Colonic mucosa (tissue), 1 donor: ENCODE data around the genes OR2Z1, ZNF561, ICAM5 and TYK2.

GRCh38 chr19:8721465-8721768, at the start of gene OR2Z1:
Gene OR2Z1, plus strand, starts transcription at chr19:8721634.
- PRO-cap, result no peak

DNA sequence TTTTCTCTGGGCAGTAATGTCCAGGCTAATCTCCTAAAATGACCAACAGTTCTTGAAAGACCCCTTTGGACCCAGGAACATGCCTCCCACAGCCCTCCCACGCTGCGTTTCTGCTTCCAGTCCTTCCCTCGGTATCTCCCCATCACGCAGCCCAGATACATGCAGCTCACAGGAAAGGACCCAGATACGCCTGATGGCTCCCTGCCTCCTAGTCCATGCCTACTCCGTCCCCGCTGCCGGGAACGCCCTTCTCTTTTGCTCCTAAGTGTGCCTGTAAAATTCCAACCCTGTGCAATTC, 77.5 kb upstream of the OR1M1 start:
- PRO-cap, result no peak

GRCh38 chr19:9423119-9423497, 12.3 kb downstream of the ZNF266 start:
- PRO-cap, result unidirectional peak, minus-strand start at chr19:9423390

DNA sequence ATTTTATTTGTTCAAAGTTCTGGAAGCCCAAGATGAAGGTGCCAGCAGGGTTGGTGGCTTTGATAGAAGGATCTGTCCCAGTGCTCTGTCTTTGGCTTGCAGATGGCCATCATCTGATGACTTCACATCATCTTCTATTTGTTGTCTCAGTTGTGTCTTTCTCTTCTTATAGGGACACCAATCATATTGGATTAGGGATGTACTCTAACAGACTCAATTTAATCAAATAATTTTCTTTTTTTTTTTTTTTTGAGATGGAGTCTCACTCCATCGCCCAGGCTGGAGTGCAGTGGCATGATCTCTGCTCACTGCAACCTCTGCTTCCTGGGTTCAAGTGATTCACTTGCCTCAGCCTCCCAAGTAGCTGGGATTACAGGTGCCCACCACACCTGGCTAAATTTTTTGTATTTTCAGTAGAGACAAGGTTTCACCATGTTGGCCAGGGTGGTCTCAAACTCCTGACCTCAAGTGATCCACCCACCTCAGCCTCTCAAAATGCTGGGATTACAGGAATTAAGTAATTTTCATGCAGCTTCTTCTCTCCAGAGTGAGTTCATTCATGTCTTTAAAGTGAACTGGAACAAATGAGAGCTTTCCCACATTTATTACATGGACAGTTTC, 10.6 kb downstream of the ZNF426 start:
- PRO-cap, result no peak

GRCh38 chr19:9621101-9622133, at the start of gene ZNF561:
Gene ZNF561, minus strand, starts transcription at chr19:9621232.
- PRO-cap, result bidirectional peak, plus-strand start at chr19:9621512, minus-strand start at chr19:9621192; bidirectional peak, plus-strand start at chr19:9621923, minus-strand start at chr19:9621787

GRCh38 chr19:9657840-9658360, 17.0 kb downstream of the ZNF562 start:
- PRO-cap, result no peak

DNA sequence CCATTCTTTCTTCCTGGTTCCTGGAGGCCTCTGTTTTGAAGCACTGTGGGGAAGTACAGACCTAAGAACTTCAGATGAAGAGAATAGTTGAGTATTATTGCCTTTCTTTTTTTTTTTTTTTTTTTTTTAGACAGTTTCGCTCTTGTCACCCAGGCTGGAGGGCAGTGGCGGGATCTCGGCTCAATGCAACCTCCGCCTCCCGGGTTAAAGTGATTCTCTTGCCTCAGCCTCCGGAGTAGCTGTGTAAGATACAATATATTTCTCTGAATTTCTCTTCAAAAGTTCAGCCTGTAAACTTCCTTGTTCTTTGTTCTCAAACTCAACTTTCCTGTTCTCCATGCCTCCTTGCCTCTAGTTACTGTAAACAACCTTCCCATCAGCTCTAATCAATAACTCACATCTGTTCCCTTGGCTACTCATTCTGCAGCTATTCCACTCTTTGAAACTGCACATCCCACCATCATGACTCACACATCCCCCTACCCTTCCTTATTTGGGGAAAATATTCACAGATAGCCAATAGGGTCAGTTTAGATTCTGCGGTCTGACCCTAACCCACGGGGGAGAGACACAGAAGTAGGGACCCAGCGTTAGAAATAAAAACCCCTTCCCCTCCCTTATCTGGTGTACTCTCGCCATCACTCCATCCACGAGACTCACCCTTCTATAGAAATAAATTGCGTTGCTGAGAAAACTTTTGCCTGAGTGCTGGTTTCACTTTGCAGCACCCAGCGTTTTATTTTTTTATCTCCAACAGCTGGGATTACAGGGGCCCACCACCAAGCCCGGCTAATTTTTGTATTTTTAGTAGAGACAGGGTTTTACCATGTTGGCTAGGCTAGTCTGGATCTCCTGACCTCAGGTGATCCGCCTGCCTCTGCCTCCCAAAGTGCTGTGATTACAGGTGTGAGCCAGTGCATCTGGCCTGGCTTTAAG, 2.0 kb downstream of the ZNF562 start:
- PRO-cap, result no peak

- PRO-cap, result no peak
Measured at GRCh38 chr19:9749141-9750316, 19.0 kb downstream of the ZNF846 start.

DNA sequence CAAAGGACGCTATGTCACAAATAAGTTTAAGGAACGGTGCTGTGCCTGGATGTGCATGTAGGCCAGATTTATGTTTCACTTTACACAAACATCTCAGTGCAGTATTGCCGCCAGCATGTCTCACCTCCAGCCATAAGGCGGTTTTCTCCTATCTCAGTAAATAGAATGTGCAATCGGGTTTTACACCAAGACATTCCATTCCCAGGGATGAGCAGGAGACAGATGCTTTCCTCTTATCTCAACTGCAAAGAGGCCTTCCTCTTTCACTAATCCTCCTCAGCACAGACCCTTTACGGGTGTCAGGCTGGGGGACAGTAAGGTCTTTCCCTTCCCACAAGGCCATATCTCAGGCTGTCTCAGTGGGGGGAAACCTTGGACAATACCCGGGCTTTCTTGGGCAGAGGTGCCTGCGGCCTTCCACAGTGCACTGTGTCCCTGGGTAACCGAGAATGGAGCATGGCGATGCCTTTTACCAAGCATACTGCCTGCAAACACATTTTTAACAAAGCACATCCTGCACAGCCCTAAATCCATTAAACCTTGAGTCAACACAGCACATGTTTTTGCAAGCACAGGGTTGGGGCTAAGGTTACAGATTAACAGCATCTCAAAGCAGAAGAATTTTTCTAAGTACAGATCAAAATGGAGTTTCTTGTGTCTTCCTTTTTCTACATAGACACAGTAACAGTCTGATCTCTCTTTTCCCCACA, 15.9 kb upstream of the ZNF846 start:
- PRO-cap, result no peak

DNA sequence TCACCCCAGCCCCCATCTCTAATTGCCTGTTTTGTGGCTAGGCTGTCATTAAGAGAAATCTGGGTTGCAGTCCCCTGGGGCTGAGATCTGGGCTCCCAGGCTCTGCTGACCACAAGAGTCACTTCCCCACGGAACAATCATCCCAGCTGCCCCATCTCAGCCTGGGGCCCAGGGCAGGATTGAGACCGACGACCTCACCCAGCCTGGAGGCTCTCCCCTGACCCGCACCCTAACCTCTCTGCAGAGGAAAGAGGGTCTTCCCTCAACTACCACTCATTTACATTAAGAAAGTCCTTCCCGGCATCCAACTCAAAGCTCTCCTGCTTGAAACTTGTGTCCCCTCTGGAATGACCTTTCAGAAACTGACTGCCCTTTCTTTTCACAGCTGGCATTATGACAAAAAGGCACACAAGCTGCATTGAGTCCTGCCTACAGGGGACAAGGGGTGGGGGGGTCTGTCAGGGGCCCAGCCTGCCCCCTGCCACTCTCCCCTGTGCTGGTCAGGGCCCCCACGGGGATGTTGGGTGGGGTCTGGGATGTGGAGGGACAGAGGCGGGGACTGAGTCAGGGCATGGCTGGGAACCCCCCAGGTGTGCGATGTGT, 2.2 kb downstream of the COL5A3 start:
- PRO-cap, result no peak

DNA sequence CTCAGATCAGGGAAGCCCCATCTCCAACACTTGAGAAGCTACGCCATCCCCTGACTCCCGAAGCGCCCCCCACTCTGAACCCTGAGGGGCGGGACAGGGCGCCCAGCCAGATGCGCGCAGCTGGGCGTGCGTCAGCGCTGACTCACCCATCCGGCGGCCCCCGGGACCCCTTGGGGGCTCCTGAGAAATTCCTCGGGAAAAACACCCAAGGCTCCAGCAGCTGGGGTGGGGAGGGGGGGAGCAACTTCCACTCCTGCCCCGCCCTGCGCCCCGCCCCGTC, 1.1 kb downstream of the COL5A3 start:
- PRO-cap, result no peak

DNA sequence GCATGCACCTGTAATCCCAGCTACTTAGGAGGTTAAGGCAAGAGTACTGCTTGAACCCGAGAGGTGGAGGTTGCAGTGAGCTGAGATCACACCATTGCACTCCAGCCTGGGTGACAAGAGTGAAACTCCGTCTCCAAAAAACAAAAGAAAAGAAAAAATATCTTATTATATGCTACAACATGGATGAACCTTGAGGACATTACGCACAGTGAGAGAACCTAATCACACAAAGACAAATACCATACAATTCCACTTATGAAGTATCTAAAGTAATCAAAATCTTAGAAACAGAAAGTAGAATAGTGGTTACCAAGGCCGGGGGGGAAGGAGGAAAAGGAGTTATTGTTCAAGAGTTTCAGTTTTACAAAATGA, 3.9 kb upstream of the DNMT1 start:
- PRO-cap, result no peak

- PRO-cap, result no peak
Measured at GRCh38 chr19:10287487-10287765, 671 bp downstream of the ICAM4 start.

DNA sequence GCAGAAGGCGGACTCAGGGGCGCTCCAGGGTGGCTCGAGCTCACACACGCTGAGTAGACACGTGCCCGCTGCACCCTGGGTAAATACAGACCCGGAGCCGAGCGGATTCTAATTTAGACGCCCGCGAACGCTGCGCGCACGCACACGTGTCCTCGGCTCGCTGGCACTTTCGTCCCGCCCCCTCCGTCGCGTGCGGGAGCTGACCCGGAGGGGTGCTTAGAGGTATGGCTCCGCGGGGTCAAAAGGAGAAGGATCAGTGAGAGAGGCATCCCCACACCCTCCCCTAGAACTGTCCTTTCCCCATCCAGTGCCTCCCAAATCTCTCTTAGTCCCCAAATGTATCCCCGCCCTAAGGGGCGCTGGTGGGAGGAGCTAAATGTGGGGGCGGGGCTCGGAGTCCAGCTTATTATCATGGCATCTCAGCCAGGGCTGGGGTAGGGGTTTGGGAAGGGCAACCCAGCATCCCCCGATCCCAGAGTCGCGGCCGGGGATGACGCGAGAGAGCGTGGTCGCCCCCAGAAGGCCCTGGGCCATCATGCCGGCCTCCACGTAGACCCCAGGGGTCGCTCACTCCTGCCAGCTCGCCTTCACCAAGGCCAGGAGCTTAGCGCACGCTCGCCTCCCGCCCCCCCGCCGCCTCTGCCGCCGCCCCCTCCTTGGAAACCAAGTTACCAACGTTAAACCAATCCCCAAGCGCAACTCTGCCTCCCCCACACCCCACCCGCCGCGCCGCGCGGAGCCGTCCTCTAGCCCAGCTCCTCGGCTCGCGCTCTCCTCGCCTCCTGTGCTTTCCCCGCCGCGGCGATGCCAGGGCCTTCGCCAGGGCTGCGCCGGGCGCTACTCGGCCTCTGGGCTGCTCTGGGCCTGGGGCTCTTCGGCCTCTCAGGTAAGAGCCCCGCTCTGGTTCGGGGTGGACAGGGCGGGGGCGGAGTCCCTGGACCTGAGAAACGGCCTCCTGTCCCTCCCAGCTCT, at the start of gene ICAM5:
TSS of gene ICAM5 (plus strand) at position 713 of the 972 bp plus-strand sequence.
- PRO-cap, result no peak

DNA sequence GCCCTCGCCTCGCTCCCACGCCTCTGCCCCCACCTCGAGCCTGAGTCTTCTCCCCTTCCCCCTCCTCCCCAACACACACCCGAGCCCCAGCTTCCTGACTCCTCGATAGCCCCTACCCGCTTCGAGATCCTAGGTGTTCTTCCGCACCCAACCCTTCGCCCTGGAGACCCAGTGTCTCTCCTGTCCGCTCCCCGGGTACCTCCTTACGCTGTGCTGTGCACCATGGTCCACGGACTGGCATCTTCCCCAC, 385 bp downstream of the ICAM5 start:
- PRO-cap, result no peak

DNA sequence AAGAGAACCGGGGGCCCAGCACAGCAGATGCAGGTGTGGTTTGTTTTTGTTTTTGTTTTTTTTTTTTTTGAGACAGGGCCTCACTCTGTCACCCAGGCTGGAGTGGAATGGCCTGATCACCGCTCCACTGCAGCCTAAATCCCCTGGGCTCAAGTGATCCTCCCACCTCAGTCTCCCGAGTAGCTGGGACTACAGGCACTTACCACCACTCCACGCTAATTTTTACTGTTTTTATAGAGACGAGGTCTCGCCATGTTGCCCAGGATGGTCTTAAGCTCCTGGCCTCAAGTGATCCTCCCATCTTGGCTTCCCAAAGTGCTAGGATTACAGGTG, 6.0 kb downstream of the FDX2 start:
- PRO-cap, result unidirectional peak, minus-strand start at position 129 of the sequence

- PRO-cap, result no peak
Measured at GRCh38 chr19:10316358-10316891, 610 bp upstream of the FDX2 start.

DNA sequence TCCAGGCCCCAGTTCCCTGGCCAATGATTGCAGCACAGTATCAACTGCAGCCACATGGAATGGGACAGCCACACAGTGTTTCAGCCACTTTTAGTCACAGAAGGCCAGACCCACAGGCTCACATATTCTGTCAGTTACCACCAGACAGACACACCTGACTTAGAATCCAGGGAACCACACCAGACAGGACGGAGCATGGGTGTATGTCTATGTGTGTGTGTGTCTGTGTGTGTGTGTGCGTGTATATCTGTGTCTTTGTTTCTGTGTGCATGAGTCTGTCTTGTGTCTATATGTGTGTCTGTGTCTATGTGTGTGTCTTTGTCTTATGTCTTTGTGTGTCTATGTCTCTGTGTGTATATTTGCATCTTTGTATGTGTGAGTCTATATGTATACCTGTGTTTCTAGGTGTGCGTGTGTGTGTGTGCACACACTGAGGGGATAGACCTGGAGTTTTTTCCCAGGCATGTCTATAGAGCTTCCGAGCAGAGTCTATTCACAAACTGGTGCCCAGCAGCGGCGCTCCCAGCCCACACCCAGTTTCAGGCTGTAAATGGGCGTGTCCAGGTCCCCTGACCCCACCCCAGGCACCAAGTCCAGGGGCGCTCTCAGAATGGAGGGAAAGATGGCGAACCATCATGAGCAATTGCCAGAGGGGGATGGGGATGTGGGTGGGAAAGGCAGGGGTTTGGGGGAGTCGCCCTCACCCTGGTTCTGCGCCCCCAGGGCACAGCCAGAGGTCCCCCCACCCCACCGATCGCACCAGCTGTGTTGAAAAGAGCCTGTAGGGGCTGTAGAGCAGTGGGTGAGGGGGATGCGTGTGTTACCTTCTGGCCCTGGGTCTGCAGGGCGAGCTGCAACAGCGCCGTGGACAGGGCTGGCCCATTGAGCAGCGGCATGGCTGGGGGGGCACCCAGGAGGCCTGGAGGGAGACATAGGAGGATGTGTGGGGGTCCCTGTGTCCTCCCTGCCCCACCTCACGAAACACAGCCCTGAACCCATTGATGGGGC, 6.3 kb upstream of the FDX2 start:
- PRO-cap, result bidirectional peak, plus-strand start at position 608 of the sequence, minus-strand start at position 469 of the sequence

DNA sequence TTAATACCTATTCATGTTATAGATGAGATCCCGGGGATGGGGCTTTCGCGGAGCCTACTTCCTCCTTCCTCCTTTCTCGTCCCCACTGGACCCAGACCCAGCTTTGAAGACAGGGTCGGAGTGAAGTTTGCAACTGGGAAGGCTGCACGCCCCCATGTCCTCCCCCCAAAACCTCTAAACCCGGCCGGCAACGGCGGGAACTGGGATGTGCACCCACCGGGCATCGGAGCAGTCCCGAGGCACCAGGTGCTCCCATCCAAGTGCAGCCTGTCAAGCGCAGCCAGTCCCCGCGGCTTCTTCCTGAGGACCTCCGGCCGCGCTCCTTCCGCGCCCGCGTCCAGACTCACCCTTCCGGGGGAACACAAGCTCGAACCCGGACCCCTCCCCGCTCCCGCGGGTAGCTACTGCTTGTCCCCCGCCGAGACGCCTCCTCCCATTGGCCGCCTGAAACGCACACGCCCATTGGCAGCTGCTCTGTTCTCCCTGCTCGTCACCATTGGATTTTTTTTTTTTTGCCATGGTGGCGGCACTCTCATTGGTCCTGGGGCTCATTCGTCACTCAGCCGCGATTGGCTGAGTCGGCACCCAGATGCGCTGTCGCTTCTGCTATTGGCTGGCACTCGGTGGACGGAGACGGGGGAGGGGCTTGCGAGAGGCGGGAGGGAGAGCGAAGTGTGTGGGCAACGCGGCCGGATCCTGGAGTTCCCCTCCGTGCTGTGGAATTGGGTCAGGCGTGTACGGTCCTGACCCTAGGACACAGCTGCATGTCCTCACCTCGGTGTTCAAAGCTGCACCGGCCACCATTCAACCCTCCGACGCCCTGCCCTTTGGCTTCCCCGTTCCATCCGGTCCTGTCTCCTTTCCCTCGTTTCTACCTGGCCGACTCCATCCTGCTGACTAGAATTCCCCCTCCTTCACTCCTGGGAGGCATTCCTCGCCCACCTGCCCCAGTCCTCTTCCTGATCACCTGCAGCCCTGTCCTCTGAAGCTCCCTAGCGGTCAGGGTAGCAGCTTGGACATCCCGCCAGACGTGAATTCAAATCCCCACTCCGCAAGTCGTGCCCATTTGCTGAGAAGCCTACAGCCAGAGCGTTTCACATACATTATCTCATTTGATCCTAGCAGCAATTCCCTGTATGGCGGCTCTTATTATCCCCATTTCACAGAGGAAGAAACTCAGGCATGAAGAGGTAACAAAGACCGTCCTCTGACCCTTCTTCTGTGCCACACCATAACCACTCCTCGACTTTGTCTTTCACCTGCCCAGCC, at the start of gene TYK2:
TSS of gene TYK2 (minus strand) at position 410 of the 1,269 bp plus-strand sequence.
- PRO-cap, result bidirectional peak, plus-strand start at position 666 of the sequence, minus-strand start at position 335 of the sequence

GRCh38 chr19:10402227-10403061, 898 bp downstream of the CDC37 start:
- PRO-cap, result bidirectional peak, plus-strand start at chr19:10402655, minus-strand start at chr19:10402538; unidirectional peak, plus-strand start at chr19:10402847